Bronchial lymph node (tissue), 1 donor: ENCODE measurements around the genes GAPT and KIF2A.

DNA sequence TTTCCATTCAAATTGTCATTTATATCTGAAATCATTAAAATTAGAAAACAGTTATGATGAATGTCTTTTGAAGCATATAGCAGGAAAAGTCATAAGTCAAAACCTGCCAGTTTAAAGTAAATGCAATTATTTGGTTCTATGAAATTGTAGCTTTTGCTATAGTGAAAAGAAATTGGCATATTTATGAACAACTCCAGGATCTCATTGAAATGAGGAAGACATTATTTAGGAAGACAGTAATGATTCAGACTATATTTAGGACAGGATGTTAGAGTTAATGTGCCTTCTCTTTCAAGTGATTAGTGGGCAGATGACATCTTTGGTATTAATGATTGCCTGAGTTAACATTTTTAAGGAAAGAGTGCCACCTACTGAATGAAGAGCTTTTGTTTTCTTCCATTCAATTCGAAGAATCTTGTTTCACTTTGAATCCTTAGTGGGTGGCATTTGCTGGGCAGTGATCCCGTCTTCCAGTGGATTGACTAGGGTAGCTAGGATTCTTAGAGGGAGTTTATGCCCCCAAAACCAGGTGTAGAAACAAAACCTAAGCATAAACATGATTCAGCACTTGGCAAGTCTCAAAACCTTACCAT is 23.0 kb downstream of the MAP3K1 start:
- PRO-cap = no peak

- PRO-cap = no peak
Measured at GRCh38 chr5:56881829-56882664, 27.3 kb upstream of the SETD9 start.

DNA sequence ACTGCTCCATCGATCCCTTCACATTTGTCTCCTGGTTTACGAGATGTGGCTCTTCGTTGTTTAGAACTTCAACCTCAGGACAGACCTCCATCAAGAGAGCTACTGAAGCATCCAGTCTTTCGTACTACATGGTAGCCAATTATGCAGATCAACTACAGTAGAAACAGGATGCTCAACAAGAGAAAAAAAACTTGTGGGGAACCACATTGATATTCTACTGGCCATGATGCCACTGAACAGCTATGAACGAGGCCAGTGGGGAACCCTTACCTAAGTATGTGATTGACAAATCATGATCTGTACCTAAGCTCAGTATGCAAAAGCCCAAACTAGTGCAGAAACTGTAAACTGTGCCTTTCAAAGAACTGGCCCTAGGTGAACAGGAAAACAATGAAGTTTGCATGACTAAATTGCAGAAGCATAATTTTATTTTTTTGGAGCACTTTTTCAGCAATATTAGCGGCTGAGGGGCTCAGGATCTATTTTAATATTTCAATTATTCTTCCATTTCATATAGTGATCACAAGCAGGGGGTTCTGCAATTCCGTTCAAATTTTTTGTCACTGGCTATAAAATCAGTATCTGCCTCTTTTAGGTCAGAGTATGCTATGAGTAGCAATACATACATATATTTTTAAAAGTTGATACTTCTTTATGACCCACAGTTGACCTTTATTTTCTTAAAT is 15.7 kb upstream of the SETD9 start:
- PRO-cap = no peak

GRCh38 chr5:56910150-56910934 is 946 bp downstream of the SETD9 start:
- PRO-cap = unidirectional peak, minus-strand start at chr5:56910489

- PRO-cap = no peak
Measured at GRCh38 chr5:57004704-57005412, 52.9 kb upstream of the MIER3 start.

GRCh38 chr5:58088865-58089497 is 370.9 kb downstream of the PLK2 start:
- PRO-cap = no peak

DNA sequence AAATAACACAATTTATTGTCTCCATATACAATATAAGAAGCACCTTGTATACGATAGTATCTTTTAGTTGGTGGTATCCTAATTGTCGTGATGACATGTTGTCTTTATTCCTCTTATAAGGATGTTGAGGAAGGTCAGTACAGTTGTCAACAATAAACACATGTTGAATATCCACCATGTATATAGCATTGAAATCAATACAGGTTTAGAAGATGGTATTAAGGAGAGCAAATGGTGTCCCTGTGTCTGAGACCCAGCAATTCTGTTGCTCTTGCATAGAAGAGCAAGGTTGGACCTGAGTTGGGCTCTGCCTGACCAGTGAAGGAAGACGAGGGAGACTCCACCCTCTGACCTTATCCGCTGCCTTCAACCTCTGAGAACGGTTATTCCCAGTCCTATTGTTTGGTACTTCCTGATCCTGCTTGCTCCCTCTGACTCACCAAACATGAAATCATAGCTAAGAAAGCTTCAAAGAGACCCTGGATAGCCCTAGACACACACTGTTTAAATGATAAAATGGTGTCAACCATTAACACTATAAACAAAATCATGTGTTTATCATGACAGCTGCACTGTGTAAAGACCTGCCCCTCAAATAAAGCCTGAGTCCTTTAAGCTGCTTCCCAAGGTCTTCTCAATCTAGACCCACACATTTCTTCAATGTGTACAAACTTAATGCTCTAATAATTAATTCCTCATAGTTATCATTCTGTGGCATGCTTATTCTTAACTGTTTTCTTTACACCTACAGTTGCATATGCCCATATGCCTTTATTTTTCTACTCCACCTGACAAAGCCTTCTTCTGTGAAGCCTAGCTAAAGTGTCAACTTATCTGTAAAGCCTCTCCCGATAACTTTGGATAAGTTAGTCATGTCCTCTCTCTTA is 218.4 kb downstream of the PLK2 start:
- PRO-cap = no peak

DNA sequence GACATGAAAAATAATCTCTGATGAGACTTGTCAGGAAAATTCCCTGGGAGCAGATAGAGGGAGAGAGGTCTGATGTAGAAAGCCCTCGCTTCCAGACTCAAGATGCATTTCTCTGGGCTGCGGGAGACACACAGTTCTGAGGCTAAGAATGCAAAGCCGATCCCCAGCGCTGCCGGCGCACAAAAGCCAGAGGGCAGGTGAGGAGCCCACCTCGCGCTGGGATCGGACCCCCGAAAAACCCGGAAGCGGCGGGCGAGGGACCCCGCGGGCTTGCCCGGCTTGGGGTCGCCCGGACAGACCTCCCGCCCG is 581 bp downstream of the PLK2 start:
- PRO-cap = no peak

GRCh38 chr5:58491254-58491767 is at the start of gene GAPT:
GAPT (plus strand) TSS chr5:58491435.
- PRO-cap = bidirectional peak, plus-strand start at chr5:58491503, minus-strand start at chr5:58491383

- PRO-cap = no peak
Measured at GRCh38 chr5:58999593-59000443, 416.9 kb downstream of the RAB3C start.

- PRO-cap = no peak
Measured at GRCh38 chr5:59317272-59318028, 576.1 kb downstream of the PDE4D start.

GRCh38 chr5:59667680-59668457 is 225.7 kb downstream of the PDE4D start:
- PRO-cap = no peak

- PRO-cap = no peak
Measured at GRCh38 chr5:60334274-60334817, 365.6 kb downstream of the DEPDC1B start.

- PRO-cap = no peak
Measured at GRCh38 chr5:60507569-60508122, 192.3 kb downstream of the DEPDC1B start.

DNA sequence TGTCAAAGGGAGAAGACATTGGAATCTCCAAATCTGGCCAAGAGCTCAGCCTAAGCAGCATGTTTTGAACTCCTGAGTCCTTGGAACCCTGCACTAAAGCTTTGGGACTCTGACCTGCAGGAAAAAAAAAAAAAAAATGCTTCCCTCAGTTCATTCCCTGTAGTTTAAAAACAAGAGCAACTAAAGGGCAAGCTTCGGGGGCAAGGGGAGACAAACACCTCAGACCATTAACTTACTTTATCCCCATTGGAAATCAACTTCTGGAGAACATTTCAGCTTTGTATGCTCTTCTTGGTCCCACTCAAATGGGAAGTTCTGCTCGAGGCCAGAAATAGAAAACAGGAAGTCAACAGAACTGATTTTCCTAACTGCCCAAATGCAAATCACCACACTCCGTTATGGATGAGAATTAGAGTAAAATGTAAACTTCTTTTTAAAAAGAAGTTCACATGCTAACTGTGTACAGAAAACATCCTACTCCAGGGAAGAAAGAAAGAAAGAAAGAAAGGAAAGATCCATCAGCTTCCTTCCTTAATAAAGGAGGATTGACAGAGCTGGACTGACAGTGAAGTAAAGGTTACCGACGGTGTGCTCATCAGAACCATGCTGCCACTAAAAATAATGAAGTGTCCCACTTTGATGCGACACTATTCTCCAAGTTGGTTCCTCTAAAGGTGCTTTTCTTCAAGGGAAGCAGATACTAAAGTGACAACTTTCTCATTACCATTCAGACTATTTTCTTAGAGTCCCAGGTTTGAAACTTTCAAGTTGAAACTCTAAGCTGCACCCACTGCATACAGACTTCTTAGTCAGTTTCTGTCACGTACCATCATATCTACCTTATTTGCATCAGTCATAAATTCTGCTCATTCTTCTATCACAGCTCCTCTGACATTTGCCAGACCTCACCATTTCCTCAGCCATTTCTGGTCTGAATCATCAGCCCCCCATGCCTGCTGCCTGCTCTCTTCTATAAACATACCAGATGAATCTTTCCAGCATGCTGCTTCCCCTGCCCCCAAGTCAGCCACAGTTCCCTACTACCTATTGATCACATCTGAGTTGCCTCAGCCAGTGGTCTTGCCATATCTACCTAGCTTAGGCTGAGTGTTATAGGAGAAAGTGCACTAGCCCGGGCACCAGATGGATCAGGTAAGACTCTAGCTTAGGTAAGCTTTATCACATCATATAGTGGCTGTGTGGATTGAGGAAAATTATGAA is 177.7 kb downstream of the DEPDC1B start:
- PRO-cap = unidirectional peak, minus-strand start at position 303 of the sequence; unidirectional peak, minus-strand start at position 803 of the sequence

GRCh38 chr5:61341786-61342933 is 10.1 kb downstream of the ZSWIM6 start:
- PRO-cap = no peak

DNA sequence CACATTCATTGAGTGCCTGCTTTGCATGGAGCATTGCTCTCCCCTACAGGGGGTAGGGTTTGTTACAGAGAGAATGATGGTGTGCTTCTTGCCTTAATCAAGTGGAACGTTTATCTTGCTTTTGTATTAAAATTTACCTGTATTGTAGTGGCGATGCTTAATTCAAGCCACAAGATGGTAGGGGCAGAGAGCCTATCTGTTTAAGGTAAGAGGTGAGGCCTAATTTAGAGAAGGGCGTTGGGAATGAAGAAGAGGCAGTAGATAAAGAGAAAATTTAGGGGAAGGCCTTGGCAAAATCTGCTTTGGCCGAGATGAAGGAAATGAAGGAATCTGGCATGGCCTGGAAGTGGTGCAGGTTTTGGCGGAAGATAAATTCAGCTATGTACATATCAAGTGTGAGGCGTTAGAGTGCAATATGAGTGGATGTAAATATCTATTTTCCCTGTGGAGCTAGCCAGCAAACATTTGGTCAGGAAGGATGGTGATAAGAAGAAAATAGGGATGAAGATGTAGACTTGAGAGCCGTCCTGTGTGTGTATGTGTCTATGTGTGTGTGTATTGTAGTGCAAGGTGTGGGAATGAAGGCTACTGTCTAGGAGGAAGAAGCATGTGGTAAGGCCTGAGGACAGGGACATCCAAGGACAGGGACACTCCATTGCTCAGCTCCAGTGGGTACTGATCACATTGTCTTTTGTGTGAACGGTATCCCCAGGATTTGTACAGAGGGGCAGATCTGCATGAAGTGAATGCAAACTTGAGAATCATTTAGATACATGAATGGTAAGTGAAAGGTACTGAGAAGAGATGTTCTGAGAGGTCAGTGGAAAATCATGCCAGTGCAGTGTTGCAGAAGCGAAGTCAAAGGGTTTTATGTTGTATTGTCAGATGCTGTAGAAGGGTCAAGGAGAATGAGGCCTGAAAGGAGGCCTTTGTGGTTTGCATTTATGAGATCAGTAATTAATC is 97.4 kb downstream of the ZSWIM6 start:
- PRO-cap = no peak

DNA sequence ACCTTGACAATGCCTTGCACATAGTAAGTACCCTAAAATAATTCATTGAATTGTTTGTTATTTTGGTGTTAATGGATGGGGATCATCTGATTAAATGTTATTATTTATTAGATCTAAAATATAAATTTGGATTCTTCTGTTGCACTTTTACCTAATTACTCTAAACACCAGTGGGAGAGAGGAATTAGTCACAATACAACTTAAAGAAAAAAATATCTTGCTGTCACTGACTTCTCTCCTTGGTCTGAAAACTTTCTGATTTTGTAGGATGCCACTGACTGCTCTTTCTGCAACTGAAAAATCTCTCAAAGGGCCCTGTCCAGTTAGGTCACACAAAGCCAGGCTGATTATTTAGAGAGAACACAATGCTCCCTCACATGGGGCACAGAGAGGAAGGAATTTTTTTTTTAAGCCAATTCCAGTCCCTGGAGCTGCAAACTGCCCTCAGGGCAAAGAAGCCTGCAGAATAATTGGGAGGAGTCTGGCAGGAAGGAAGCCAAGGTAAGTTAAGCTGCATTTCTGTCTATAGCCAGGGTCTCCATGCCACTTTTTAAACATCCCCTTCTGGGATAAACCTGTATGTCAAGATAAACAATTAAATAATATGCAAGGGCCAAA is 305.4 kb downstream of the ZSWIM6 start:
- PRO-cap = no peak

DNA sequence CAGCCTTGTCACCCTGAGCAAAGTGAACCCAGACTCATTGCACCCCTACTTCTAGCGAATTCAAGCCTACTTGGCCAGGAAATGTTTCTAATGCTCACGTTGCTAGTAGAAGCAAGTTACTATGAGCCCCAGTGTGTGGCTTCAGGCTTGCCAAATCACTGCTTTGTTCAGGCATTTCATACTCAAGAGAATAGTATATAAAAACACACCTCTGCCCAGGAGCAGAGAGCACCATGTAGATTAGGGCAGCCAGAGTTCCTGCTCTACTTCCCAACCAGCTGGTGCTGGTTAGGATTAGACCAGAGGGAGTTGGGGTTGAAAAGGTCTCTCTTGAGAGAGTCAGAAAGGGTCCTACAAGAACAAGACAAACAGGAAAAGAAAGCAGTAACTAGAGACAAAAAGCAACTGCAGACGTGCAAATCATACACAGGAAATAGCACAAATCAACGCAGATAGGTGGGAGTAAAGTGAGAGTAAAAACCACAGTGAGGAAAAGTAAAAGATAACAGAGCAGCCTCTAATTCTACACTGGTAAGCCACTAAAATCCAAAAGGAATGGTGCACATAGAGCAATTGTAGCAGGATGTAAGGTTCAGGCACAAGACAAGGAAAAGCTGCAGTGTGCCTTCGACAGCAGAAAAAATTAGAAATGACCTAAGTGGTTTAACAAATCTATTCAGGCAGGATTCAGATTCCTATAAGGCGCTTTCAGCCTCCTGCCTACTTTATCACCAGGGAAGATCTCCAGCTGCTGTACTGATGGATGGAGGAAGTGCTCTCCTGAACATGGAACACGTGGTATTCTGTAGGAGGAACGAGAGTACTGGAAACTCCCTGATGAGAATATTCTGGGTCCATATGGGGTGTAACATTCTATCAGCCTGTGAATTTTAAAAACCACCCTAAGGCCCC is 49.6 kb upstream of the KIF2A start:
- PRO-cap = unidirectional peak, plus-strand start at position 485 of the sequence; unidirectional peak, minus-strand start at position 758 of the sequence

GRCh38 chr5:62305723-62306788 is at the start of gene KIF2A:
KIF2A (plus strand) TSS chr5:62306206.
- PRO-cap = bidirectional peak, plus-strand start at chr5:62305978, minus-strand start at chr5:62305959; bidirectional peak, plus-strand start at chr5:62306065, minus-strand start at chr5:62306070; bidirectional peak, plus-strand start at chr5:62306251, minus-strand start at chr5:62306114; bidirectional peak, plus-strand start at chr5:62306463, minus-strand start at chr5:62306379